H4 (cell line): ENCODE measurements around a stretch of chr22.

GRCh38 chr22:46071248-46071657 lies 79.1 kb upstream of the PPARA start:
- RAMPAGE, long total RNA = no peak

DNA sequence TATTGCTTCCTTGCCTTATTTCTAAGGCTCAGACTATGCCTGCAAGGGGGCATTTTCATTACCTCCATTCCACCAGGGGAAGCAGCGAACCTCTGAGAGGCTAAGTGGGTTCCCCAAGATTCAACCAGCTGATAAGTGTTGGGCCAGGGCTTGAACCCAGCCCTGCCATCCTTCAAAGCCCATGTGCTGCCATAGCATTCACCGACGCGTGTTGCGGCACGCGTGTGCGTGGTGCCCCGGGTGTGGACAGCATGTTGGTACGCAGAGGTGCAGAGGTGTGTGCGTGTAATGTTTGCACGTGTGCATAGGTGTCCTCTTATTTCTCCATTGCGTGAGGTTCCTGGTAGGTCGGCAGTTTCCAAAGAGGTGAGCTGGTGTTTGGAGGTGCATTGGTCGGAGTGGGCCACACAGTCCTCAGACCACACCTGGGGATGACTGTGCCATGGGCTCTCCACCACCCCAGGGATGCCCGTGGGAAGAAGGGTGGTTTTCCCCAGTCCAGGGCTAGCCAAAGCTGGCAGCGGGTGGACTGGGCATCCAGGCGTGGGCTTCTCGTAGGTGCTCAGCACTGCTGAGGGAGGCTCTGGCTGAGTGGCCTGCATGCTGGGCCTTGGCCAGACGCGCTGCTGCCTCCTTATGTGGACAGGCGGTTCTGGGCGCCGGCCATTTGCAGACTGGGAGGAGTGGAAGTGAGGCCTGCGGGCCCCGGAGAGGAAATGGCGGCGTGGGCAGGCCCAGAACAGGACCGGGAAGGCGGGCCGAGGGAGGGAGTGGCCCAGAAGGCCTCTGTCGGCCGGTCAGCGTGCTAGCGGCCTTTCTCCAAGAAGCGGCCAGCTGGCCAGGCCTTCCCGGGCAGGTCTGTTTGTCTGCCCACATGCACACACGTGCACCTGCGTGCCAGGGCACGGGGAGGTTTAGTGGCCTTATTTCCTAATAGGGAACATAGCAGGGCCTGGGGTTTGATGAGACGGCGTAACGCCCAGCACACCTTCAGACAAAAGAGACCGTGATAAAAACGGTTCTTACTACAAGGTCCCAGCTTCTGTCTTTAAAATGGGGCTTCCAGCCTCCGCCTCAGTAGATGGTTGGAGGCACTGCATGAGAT lies 65.6 kb upstream of the PPARA start:
- RAMPAGE, long total RNA = no peak

DNA sequence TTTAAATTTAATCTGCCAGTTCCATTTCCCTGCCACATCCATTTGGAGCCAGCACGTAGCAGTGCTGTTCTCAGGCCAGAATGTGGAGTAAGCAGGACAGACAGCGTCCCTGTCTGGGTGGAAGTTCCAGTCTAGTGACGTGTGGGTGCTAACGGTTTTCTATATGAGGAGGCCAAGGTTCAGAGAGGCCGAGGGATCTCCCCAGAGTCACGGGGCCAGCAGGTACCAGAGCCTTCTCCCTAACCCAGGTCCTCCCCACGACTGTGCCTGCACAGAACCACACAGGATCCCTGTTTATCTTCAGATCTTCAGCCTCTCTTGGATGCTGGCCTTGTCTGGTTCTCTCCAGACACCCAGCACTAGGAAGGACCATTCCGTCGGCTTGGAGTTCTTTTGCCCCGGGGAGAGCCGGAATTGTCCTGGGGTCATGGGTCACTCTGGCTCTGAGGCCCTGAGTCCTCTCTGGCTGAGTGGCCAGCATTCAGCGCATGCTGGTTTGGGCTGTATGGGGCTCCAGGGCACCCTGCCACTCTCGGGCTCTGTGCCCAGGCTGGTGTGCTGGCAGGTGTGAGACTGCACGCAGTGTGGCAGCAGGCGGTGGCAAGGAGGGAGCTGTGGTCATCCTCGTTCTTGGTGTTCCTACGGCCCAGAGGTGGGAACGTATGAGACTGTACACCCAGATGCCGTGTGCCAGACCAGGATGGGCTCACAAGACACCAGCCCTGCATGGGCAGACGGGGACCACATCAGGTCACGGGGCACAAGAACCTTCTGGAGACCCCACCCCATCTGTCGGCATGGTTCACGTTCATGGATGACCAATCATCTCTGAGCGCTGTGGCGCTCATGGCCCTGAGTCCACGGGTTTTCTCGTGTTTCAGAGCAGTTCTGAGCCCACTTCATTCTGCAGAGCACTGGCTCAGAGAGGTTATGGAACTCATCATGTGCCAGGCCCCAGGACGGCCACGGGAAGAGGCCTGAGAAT lies 63.4 kb upstream of the PPARA start:
- RAMPAGE, long total RNA = no peak

- RAMPAGE, long total RNA = no peak
Measured at GRCh38 chr22:46105252-46105851, 45.0 kb upstream of the PPARA start.

- RAMPAGE, long total RNA = no peak
Measured at GRCh38 chr22:46149066-46149279, 1.4 kb upstream of the PPARA start.

DNA sequence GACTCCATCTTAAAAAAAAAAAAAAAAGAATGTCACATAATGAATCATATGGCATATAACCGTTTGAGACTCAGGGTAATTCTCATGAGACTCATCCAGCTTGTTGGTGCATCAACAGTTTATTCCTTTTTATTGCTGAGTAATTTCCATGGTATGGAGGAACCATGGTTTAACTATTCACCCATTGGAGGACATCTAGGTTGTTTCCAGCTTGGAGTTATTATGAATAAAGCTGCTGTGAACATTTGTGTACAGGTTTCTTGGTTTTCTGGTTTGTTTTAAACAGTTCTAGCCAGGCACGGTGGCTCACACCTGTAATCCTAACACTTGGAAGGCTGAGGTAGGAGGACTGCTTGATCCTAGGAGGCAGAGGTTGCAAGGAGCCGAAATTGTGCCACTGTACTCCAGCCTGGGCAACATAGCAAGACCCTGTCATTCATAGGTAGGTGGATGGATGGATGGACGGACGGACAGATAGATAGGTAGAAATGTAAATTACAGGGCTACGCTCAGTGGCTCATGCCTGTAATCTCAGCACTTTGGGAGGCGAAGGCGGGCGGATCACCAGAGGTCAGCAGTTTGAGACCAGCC lies 25.5 kb downstream of the PPARA start:
- RAMPAGE, long total RNA = no peak

DNA sequence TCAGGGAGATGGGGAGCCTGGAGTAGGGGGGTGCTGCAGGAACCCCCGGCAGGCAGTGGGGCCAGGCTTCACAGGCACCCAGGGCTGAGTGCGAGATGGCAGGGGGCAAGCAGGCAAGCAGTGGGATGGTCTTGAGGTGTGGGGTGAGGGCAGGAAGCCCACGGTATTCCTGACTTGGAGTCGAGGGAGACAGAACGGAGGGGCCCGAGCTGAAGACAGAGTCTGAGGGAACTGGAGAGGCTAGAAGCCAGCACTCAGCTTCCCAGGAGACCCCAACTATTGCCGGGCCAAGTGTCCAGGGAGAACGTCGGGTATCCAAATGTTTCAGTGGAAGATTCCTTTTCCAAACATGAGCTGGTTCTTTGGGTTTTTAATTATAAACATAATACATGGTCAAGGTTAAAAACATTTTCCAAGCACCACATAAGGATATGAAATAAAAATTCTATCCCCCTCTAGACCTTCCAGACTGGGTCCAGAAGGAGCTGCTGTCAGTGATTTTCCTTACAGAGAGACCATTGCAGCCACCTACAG lies 5.9 kb downstream of the CDPF1 start:
- RAMPAGE, long total RNA = no peak

GRCh38 chr22:46288071-46288823 lies 8.4 kb upstream of the GTSE1 start:
- RAMPAGE, long total RNA = no peak

DNA sequence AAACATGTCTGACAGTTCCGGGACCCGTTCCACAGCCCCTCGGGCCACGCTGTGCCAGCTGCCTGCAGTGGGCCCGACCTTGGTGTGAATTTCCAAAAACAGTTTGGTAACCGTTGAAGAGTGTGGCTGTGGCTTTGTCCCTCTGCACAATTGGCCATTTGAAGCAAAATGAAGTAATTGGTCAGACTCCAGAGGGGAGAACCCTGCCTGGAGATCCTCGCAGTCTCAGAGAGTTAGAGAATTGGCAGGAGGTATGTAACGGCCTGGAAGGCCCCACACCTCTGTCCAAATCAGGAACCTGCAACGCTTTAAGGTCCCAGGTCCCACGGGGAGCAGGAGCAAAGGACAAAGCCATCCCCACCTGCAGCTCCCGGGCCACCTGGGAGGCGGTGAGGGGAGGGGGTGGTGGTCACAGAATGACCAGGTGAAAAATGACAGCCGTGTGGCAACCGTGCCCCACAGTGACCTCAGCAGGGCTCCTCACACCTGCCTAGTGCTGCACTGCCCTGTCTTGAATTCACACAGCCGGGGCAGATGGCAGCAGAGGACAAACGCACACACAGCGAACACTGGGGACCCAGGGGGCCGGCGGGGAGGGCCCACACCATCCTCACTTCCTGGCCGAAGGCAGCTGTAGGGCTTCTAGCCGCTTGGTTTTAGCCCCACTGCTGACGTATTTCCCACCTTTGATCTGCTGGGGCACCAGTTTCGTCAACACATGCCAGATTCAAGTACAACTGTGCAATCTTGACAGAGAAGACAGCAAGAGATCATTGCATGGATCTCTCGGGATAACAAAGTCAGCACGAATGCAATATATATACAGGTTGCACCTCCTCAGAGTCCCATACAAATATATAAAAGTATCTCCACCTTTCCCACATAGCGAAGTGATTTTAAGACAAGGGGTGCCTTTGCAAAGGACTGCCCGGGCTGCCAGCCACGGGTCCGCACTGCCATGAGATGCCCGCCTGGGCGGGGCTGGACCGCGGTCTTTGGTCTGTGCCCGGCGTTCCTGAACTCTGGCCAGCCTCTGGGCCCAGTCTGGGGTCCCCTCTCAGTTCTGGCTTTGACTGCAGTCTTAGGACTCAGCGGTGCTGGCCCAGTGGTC lies 26.7 kb downstream of the TRMU start:
- RAMPAGE, long total RNA = no peak

DNA sequence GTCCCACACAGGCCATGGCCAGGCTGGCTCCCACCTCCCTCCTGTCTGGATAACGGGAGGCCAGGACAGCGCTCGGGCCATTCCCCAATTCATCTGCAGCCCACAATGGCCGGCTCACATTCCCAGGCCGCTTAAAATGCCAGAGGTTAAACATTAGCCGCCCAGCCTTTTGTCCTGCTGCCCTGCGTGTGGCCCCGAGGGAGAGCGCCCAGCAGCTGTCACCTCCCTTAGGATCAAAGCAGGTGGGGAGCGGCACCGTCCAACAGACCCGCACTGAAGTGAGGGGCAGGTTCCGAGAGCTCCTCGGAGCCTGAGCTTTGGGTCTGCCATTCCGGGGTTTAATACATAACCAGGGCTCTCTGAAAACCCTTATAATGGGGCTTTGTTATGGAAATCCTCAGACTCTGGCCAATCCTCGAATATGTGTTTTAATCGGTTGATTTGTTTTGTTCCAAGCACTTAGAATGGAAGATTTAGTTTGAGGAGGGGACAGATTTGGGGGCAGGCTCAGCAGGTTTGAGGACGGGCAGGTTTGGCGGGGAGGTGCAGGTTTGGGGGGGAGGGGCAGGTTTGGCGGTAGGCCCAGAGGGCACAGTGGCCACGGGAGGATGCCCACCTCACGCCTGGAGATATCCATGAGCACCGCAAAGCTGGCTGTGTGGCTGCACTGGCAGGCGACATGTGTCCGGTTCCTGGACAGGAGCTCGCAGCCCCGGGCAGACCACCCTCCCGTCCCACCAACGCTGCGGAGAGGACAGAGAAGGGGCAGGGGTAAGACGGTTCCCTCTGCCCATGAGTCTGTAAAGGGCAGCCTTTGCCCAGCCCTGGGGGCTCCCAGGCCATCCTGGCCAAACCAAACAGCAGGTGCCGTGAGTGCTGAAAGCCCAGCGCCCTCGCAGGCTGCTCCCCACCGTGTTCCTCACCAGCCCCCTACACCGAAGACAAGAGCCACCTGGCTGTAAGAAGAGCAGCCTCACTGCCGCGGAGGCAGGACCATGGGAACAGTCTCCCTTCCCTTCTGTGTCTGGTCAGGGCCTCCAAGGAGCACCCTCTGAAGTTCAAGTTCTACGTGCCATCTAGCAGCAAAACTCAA lies 42.8 kb downstream of the TRMU start:
- RAMPAGE, long total RNA = no peak

GRCh38 chr22:46379068-46379372 lies 43.5 kb downstream of the TRMU start:
- RAMPAGE, long total RNA = no peak

DNA sequence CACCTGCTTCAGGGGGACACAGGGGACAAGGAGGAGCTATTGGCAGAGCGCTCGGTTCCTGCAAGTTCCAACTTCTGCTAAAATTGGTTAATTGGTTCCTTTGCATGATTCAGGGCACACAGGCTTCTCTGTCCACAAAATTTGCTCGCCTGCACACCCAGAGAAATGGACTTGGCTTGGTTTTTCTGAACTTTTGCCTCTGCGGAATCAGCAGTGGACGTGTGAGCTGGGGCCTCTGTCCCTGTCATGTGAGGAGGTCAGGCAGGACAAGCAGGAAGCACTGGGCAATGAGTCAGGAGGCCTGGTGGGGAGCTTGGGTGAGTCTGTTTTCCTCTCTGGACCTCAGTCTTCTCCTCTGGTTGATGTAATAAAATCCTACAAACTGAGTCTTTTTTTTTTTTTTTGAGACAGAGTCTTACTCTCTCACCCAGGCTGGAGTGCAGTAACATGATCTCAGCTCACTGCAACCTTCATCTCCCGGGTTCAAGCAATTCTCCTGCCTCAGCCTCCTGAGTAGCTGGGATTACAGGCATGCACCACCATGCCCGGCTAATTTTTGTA lies 10.5 kb upstream of the CELSR1 start:
- RAMPAGE, long total RNA = no peak

DNA sequence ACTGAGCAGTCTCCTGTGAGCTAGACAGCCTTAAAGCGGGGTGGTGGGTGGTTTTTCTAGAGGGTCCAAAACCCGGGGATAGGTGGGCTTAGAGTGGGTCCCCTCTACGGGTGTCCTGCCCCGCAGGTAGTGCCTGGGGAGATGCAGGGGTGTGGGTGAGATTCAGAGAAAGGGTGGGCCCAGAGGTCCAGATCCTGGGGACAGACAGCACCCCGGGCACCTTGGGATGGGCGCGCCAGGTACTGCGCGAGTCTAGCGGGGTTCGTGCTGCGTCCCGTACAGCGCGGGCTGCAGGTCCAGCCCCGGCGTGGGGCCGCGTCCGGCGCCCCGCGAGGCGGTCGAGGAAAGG lies 38.9 kb upstream of the CELSR1 start:
- RAMPAGE, long total RNA = no peak

- RAMPAGE, long total RNA = no peak
Measured at GRCh38 chr22:46581505-46582353, 38.5 kb upstream of the GRAMD4 start.

DNA sequence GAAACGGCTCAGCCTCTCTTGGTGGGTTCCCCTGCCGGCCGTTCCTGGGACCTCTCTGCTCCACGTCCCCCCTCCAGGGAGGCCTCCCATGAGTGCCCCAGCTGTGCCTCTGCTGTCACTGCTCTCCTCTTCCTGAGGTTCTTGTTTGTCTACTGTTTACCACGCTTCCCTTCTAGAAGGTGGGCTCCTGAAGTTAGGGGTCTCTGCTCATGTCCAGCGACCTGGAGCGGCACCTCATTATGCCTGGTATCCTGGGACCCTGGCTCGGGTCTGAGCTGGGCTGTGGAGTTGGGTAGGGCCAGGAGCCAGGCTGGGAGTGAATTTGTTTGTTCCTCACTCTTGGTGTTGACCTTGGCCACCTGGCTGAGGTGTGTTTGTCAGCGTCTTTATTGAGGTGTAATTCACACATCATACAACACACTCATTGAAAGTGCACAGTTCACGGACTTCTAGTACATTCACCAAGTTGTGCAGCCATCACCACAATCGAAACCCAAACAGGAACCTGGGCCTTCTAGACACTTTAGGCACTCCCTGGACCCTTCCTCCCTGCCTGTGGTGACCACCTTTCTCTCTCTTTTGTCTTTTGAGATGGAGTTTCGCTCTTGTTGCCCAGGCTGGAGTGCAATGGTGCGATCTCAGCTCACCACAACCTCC lies 37.7 kb upstream of the GRAMD4 start:
- RAMPAGE, long total RNA = no peak

GRCh38 chr22:46587188-46588241 lies 32.7 kb upstream of the GRAMD4 start:
- RAMPAGE, long total RNA = no peak

DNA sequence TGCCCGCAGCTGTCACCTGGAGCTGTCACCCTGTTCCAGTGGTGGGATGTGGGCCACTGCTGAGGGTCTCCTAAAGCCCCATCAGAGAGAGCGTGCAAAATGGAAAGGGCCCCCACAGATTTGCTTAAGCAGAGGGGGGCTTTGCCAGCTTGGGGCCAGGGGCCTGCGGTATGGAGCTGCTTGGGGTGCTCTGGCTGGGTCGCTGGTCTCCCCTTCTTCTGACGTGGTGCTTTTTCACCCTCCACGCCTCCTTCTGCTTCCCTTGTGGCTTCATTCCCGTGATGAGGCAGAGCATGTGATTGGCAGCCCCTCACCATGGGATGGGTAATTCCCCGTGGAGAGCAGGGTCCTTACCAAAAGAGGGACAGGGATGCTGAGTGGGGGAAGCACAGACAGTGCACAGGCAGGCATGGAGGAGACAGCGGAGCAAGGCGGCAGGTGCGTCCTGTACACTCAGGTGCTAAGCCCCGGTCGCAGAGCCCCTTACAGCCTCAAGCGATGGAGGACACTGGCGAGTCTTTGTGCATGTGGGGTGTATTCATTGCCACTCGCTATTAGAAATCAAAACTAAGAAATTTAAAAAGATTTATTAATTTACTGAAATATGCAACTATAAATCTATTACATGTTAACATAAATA lies 19.9 kb upstream of the GRAMD4 start:
- RAMPAGE, long total RNA = no peak

DNA sequence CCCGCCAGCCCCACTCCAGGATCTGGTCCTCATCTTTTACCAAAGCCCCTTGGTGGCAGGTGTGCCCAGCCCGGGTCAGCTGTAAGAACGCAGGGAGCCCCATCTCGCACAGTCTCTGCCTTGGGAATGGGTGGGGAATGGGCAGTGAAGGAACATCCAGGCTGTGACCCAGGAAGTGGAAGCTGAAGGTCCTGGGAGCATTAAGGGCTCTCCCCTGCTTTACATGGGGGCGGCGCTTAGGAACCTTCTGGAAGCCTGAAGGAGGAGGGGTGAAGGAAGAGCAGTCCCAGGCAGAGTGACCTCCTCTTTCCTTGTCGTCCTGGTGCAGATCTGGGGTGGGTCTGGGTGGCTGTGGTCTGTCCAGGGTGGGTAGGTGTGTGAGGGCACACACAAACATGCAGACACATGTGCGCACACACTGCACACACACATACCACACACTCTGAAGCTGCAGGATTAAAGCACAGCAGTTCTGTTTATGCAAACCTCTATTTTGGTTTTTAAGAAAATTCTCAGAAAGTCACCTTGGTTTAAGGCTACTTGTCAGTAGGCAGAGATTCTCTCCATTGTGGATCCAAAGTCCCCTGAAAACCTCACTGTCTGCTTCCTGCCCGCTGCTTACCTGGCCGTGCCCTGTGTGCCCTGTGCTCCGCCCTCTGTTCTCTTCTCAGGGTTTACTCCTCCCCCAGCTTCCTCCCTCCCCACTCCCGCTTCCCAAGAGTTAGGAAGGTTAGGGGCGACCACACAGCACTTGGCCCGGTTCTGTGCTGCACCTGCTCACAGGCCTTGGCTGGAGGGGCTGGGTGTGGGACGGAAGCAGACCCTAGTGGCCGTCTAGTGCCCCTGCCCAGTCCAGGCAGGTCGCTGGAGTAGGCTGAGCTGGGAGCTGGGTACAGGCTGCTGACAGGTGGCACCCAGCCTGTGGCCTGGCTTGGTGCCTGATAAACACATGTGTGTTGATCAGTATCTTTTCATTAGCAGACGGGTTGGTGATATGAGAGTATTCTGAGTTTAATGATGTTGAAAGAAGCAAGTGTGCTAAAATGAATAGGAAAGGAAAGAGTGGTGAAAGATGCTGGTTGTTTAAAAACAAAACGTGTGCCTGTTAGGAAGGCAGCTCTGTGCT lies 40.3 kb downstream of the GRAMD4 start:
- RAMPAGE, long total RNA = no peak

GRCh38 chr22:46666491-46667168 lies 46.4 kb downstream of the GRAMD4 start:
- RAMPAGE, long total RNA = no peak

DNA sequence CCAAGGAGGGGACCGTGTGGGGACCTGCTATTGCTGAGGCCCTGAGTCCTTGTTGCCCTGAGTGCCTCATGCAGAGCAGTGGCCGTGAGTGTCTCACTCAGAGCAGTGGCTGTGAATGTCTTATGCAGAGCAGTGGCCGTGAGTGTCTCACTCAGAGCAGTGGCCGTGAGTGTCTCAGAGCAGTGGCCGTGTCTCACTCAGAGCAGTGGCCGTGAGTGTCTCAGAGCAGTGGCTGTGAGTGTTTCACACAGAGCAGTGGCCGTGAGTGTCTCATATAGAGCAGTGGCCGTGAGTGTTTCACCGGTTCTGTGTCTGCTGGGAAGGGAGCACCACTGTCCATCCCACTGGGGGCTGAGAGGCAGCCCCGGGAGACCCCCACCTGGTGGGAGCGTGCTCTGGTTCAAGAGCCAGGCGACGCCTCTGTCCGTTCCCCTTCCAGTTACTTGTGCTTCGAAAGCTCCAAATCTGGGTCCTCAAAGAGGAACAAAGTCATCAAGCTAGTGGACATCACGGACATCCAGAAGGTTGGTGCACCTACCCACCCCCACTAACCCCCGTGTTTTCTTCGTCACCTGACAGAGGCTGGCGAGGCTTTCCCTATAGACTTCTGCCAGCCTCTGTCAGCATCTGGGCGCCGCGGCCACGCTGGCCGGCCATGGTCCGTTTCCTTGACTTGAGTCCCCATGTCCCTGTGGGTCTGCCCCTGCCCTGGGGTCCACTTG lies 55.0 kb downstream of the GRAMD4 start:
- RAMPAGE, long total RNA = no peak